Left ventricle myocardium (tissue), 1 donor: ENCODE data around the gene ACTR3C.

GRCh38 chr7:149600556-149601124, 103.0 kb upstream of the ZNF746 start:
- PRO-cap: no peak

DNA sequence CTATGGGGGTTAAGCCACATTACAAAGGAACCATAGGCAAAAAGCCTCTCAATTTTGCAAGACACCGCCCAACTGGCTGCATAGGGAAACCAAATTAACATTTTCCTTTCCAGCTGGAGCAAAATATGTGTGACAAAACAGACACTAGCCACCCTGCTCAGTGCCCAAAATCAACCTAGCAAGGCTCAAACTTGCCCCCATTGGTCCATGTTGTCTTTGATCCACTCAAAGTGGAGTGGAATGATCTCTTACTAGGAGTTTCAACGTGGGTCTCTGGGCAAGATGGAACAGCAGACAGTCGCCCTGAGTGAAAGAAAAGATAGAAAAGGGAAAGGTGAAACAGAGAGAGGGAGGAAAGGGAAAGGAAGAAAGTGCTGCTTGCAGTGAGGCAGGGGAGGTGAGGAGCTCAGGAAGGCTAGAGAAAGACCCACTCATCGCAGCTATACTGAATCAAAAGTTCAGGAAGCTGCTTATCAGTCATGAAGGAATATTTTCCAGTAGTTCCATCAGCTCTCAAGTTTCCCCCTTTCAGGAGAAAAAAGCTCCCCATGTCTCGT, 28.4 kb upstream of the KRBA1 start:
- PRO-cap: no peak

GRCh38 chr7:149874415-149875069, 773 bp downstream of the ATP6V0E2 start:
- PRO-cap: no peak

GRCh38 chr7:150219784-150220414, 103.3 kb upstream of the LRRC61 start:
- PRO-cap: no peak

GRCh38 chr7:150322988-150324029, at the start of gene ACTR3C:
Gene ACTR3C, minus strand, starts transcription at chr7:150323545.
- PRO-cap: bidirectional peak, plus-strand start at chr7:150323207, minus-strand start at chr7:150323183; bidirectional peak, plus-strand start at chr7:150323467, minus-strand start at chr7:150323522

GRCh38 chr7:150377591-150378843, 1.1 kb upstream of the ZNF775 start:
- PRO-cap: bidirectional peak, plus-strand start at chr7:150378438, minus-strand start at chr7:150378264

GRCh38 chr7:150384585-150385034, 5.5 kb downstream of the ZNF775 start:
- PRO-cap: no peak

DNA sequence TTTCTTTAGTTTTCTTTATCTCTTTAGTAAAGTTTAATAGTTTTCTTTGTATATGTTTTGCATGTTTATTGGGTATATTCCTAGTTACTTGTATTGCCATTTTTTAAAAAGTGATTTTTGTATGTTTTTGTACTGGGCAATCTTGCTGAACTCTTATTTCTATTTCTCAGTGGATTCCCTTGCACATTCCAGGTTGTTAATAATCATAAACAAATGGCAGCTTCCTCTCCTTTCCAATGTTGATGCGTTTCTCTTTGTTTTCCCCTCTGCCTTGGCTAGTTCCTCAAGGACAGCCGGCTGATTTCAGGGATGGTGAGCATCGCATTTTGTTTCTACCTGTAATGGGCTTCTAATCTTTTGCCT, 11.3 kb upstream of the ENSG00000284691 start:
- PRO-cap: no peak

GRCh38 chr7:150476605-150477164, 26.3 kb downstream of the GIMAP8 start:
- PRO-cap: no peak

DNA sequence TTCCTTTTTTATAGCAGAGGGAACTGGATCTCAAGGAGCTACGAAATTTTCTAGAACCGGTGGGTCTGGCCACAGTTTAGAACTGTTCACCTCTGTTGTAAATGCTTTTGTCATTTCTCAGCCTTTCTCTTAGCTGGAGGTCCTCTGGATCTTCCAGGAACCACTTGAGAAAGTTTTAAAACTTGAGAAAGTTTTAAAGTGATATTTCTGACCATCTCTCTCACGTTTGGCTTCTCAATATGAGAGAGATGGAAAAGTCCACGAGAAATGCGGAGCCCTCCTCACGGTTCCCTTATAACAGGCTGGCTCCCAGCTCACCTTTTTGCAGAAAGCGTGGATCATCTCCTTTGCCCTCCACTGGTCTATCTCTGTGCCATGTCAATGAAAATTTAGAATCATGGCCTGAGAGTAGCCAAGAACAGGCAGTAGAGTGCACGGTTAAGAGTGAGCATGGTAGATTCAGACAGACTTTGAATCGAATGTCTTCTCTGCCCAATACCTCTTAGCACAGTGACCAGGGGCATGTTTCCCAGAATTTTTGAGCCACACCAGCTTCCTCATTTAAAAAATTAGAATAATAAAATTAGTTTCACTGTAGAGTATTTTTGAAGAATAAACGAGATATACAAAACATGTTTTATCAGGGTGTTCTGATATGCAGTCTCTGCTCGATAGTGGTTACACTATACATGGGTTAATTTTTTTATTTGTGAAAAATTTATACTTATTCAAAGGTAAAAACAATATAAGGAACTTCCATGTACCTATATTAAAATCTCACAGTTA, 1.1 kb downstream of the GIMAP7 start:
- PRO-cap: no peak

DNA sequence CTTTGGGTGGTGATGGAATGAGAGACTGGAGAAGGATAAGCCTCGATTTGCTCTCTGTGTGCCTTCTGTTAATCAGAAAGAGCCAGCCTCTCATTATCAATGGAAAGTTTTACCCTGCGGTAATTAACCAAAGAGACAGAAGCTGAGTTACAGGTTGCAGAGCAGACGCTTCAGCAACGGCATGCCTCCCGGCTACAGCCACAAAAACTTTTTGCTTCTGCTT, 18.0 kb downstream of the GIMAP4 start:
- PRO-cap: no peak

- PRO-cap: no peak
Observed at GRCh38 chr7:150717603-150718467, 1.4 kb downstream of the GIMAP1 start.

DNA sequence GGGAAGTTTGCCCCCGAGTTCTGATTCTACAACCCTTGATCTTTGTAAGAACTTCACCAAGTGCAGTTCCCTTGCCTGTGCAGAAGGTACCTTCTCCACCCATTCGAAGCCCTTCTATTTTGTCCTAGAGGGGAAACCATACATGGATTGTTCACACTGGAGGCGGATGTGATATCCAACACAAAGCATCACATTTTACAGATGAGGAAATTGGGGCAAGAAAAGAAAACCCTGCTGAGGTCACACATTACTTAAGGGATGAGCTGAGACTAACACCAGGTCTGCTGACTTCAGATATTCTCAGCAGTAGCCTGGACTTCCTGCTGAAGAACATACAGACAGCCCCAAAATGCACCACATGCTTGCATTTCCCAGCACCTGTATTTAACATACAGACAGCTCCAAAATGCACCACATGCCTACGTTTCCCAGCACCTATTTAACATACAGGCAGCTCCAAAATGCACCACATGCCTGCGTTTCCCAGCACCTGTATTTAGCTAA, 11.1 kb downstream of the GIMAP5 start:
- PRO-cap: no peak

GRCh38 chr7:150753002-150753719, 15.9 kb downstream of the GIMAP5 start:
- PRO-cap: no peak

- PRO-cap: no peak
Observed at GRCh38 chr7:150754222-150754692, 17.0 kb downstream of the GIMAP5 start.

GRCh38 chr7:150825919-150826961, 25.7 kb downstream of the TMEM176A start:
- PRO-cap: bidirectional peak, plus-strand start at chr7:150826392, minus-strand start at chr7:150826196

- PRO-cap: bidirectional peak, plus-strand start at chr7:150903797, minus-strand start at chr7:150903645
Observed at GRCh38 chr7:150903522-150903977, 51.2 kb downstream of the AOC1 start.

DNA sequence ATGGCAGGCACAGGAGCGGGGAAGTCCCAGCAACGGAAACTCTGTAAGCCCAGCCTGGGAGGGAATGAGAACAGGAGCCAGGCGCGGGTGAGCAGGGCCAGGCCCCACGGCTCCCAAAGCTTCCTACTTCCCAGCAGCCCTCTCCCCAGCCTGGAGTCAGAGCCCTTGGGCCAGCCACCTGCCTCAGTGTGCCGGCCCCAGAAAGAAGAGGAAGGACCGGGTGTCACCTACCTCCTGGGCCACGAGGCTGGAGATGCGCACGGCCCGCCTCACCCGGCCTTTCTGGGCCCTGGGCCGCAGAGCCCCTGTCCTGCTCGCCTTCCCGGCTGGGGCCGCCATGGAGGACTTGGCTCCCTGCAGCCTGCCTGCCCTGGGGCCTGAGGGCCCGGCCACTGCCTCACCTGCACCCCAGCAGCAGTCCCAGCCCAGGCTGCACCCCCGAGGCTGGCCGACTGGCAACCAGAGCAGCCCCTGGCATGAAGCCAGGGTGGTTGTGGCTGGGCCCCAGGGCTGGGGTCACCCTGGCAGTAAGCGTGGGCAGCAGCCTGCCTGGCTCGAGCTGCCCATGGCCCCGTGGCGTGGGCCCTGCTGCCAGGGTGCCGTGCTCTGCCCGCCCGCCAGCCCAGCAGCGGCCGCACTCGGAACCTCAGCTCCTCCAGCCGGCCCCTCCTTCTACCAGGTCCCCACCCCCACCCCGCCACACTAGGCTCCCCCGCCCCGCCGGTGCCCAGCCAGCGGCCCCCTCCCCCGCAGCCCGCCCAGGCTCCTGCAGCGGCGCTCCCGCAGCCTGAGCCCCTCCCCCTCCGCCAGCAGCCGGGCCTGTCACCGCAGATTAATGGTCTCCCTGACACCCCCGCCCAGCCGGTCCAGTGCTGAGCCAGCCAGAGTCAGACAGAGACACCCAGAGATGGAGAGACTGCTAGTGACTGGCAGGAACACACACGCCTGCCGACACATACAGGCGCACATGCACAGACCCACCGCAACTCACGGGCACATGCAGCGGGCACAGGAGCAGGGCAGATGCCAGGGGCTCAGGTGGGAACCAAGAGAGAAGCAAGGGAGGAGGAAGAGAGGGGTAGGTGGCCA, 22.6 kb downstream of the KCNH2 start:
- PRO-cap: unidirectional peak, plus-strand start at position 996 of the sequence

DNA sequence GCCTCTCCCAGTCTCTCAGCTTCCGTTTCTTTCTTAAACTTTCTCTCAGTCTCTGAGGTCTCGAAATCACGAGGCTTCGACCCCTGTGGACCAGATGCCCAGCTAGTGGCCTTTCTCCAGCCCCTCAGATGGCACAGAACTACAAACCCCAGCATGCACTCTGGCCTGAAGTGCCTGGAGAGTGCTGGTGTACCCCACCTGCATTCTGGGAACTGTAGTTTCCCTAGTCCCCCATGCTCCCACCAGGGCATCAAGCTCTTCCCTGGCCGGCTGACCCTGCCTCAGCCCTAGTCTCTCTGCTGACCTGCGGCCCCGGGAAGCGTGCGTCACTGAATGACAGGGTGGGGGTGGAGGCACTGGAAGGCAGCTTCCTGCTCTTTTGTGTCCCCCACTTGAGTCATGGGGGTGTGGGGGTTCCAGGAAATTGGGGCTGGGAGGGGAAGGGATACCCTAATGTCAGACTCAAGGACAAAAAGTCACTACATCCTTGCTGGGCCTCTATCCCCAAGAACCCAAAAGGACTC, 2.0 kb downstream of the NOS3 start:
- PRO-cap: no peak

- PRO-cap: no peak
Observed at GRCh38 chr7:151034560-151035407, 6.5 kb downstream of the ABCB8 start.